Mesenteric fat pad (tissue), 1 donor: Measurements from ENCODE around the genes WWC1, SPDL1 and GABRP.

DNA sequence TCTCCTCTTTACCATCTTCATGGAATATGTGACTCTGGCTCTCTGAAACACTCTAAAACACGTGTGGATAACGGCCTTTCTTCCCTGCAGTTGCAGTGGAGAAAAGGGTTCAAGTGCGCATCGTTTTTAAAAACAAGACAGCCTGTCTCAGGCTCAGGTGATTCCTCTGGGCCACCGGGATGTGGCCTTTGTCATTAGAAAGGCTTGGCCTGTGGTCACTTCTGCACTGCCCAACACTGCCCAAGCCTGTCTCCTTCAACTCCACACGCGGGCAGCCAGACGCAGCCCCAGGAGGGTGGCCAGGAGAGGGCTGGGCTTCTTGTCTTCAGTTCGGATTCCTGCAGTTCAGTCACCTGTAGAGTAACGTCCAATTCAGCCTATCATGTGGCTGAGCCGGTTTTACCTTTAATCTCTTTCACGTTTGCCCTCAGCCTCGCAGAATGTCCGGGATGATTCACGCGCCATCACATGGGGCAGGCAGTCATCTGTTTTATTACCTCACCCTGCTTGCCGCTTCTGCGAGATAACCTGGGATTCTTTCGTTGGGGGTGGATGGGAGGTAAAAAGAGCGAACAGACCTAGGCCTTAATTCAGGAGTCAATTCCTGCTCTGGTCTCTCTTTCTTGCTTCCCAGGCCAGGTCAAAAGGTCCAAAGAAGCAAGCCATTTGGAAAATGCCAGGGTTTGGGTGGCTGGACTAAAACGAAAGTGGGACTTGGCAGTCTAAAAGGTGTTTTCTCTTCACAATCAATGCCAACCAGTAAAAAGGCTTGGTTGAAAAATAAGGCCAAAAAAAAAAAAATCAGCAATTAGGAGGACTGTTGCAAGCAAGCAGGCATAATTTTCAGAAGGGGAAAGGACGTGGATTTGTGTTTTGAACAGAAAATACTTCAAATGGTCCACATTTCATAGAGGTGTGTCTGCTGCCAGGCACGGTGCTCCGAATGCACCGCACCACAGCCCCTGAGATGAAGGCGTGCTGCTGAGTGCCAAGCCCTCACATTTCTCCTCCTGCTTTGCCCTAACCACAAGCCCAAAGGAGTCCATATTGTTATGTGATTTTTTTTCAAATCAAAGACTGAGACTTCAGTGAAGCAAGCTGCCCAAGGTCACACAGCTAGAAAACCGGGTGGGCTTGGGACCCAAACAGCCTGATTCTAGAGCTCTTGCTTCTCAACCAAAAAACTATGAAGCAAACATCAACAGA lies 2.9 kb upstream of the WWC1 start:
- PRO-cap, result no peak

- PRO-cap, result unidirectional peak, plus-strand start at chr5:168291722
Measured at GRCh38 chr5:168291302-168292288, at the start of gene WWC1. TSS of gene WWC1 (plus strand) at chr5:168291645.

DNA sequence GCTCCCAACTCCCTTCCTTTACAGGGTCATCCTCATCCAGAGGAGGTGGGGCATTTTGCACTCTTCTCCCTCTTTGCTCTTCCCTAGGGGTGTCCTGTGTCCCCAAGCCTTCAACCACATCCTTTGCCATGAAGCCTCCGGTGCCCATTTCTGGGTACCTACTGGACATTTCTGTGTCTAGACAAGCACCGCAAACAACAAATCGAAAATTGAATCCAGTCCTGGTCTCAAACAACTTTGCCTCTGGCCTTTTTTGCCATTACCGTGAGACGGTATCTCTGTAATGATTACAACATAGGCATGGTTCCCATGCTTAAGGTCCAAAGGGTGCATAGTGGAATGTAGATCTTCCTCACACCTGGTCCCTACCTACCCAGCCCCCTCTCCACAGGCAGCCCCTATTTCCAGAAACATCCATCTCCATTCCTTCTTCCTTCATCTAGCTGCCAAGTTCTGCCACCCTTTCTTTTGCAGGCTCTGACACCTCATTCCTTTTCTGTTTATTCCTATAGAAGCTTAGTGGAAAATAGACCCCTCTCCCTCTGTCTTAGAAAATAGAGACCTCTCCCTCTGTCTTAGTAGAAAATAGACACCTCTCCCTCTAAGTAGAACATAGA lies 17.8 kb downstream of the WWC1 start:
- PRO-cap, result no peak

DNA sequence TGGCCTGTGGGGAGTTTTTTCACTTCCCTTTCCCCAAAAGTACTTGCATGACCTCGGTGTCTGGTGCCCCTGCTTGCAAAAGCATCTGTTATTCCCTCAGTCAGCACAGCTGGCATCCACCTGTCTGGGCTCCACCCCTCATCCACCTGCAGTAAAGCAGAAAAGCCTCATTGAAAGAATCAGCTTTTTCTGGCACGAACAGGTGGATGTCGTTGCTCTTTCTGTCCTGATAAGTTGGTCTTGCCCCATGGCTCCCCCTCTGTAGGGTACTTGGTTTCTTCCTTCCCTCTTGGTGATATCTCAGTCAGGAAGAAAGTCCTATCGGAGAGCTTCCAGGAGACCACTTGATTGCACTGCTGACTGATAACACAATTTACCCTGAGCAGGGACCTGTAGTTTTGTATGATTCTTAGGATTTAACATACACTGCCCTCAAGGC lies 37.4 kb downstream of the WWC1 start:
- PRO-cap, result no peak

GRCh38 chr5:168334560-168335251 lies 43.3 kb downstream of the WWC1 start:
- PRO-cap, result no peak

GRCh38 chr5:168556418-168556872 lies 22.7 kb downstream of the PANK3 start:
- PRO-cap, result no peak

DNA sequence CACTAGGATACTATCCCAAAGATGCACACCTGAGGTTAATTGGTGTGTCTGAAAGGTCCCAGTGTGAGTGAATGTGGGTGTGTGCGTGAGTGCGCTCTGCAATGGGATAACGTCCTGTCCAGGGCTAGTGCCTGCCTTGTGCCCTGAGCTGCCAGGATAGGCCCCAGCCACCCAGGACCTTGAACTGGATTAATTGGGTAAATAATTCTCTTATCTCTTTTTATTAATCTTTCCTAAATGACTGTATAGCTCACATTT lies 11.5 kb upstream of the PANK3 start:
- PRO-cap, result no peak

DNA sequence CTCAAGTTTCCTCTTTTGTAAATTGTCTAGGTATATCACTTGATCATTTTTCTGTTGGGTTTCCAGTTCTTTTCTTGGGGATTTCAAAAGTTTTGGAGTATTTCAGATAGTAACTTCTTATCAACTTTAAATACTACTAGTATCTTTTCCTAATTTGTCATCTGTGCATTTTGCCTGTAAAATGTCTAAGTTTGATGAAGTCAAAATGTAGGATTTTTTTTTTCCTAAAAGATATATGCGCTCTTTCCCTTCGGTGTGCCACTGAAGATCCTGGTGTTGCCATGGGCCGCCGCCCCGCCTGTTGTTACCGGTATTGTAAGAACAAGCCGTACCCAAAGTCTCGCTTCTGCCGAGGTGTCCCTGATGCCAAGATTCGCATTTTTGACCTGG lies 36.9 kb upstream of the PANK3 start:
- PRO-cap, result no peak

DNA sequence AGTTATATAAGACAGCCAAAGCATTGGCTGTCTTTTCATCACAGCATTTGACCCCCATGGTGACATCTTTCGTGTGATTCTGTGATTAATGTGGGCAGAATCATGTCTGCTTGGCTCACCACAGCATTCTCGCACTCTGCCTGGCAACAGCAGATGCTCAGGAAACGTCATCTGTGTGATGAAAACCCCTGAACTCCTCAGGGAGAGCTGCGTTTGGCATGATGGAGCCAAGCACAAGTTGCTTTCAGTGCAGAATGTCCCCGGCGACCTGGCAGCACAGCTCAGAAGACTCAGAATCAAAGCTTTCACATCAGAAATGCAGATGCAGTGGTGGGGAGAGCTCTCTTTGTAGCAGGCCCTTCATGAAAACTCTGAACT lies 155.5 kb upstream of the PANK3 start:
- PRO-cap, result no peak

DNA sequence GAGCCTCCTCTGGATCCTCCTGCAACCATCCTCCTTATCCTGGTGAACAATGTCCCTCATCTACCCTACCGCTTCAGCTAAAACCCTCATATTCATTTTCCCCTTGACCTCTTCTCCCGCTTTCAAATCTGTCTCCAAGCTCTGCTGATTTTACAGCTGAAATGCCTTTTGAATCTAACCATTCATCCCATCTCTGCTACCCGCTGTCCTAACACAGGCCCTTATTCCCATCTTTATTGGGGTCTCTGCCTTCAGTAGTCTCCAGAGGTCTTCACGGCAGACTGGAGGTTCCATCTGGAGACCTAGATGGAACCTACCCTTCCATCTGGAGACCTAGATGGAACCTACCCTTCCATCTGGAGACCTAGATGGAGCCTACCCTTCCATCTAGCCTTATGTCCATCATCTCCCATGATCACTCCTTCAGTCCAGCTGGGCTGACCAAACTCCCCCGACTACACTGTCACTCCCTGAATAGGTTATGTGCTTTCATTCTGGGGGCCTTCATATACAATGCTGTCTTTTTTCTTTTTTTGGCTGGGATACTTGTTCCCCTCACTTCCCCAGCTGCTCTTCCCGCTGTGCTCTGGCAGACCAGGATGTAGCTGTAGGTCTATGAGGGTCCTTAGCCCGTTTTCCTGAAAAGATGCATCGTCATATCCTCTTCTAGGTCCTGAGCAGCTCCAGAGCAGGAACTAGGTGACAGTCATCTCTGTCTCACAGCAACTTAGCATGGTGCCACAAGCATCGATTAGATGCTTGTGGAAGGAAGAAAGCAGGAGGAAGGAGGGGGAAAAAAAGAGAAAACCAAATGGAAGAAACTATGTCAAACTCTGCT lies 253.5 kb downstream of the SLIT3 start:
- PRO-cap, result no peak

DNA sequence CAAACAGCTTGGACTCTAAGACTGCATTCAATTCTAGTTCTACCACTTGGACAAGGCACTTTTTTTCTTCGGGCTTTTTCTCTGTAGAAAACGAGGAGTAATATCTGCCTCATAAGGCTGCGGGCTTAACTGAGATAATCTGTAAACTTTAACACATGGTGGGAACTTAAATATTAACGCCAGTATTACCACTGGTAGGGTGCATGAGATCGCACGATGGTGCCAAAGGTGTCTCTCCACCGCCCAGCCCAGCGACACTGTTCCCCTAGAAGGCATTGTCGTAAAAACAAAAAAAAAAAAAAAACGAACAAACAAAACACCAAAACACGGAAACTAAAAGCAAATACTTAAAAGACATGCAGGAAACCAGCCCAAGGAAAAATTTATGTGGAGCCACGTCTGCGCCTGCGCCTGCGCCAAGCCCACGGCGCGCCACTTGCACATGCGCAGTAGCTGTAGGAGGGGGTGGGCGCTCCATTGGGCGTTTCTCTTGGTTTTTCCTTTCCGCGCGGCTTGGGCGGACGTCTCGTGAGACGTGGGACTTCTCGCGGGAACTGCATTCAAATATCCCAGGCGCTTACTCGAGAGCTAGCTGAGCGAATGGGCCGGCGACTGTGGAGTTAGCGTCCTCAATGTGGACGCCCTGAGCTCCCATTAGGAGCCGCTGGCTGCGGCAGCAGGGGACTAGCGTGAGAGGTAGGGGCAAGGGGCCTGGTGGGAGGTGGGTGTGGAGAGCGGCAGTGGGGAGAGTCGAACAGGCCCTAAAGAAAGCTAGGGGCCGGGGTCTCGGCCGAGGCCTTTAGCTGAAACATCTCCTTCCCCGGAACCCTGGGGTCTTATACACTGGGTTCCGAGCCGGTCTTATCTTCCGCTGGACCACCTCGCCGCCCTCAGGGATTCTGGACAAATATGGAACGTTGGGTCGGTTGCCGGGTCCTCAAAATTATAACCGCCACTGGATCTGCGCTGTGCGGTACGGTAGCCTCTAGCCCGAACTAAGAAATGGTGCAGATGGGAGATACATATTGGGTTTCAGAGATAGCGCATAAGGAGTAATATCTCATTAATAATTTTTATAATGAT lies at the start of gene SPDL1:
Gene SPDL1, plus strand, starts transcription at position 580 of the 1,083 bp plus-strand sequence.
- PRO-cap, result unidirectional peak, plus-strand start at position 595 of the sequence

DNA sequence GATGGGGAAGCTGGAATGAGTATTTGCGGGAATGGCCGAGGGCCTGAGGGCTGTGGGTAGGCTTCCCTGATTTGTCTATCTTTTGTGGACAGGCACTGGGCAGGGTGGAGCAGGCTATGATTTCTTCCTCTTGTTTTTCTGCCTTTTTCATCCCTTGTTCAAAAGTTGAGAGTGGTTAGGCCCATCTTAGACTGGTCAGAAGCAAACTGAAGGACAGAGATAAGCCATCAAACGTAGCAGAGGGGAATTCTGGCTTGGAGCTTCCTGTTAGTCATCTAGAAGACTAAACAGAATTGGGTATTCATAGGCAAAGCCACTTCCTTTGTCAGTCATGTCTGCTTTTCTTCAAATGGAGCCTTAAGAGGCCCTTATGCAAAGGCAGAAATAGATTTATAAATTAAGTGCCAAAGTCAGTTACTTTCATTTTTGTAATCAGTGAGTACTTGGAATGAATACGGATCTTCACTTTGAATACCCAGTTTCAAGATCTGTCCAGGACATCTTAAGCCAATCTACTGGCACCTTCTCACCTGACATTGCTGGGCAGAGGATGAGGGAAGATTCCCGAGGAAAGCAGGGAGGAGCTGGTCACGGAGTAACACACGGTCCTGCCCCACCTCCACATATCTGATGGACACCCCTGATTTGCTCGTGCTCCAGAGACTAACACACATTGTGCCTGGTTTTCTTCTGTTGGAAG lies 14.0 kb downstream of the DOCK2 start:
- PRO-cap, result no peak

DNA sequence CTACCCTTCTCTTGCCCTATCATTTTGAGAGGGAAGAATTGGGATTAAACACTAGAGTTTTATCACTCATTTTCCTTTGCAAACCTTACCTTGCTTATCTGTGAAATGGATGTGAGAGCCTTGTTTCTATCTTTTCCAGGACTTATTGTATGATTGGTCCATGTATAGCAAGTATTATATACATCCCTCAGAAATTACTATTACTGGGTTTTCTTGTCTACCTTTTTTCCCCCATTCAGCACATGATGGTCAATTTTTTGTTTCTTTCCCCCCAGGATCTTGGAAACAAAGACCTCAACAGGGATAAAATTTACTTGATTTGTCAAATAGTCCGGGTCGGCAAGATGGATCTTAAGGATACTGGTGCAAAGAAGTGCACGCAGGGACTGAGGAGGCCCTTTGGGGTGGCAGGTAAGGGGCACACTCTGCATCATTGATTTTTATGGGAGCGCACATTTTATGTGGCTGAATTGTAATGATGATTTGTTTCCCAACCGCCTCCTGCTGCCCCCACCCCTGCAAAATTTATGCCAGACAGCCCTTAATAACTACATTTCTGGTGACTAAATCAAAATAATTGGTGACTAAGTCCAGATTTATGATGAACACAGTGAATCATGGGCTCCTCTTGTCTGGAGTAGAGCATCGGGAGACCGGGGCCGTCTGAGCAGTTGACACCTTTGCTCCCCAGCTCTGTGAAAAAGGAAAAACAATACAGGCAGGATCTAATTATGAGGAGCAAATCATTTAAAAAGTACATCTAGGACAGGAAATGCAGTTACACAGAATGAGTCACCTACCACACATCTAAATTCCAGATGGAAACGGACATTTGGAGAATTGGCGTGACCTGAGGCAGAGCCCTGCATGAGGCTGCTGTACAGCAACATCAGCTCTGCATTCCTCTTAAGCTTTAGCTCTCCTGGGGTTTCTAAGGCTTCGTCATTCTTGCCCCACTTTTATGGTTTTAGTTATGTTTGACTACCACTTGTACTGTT lies 58.8 kb downstream of the DOCK2 start:
- PRO-cap, result no peak

- PRO-cap, result no peak
Measured at GRCh38 chr5:170246323-170247240, 13.8 kb downstream of the C5orf58 start.

GRCh38 chr5:170273565-170274335 lies 23.8 kb downstream of the LCP2 start:
- PRO-cap, result no peak

GRCh38 chr5:170277658-170278347 lies 19.8 kb downstream of the LCP2 start:
- PRO-cap, result no peak

- PRO-cap, result no peak
Measured at GRCh38 chr5:170287561-170288269, 9.9 kb downstream of the LCP2 start.

DNA sequence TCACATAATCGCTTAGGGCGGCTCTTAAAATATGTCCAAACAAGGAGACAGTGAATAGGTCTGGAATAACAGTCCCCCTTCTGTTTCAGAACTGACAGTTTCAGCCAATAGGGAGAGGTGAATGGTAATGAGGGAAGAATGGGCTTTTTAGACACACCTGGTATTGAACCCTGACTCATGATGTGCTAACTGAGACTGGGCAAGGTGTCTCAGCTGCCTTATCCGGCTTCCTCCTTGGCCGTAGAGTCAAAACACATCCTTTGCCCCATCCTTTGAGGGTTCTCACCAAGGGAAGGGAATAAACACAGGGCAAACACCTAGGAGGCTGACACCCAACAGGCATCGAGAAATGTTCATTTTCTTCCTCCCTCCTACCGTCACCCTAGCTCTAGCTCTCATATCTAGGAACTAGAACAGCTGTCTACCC lies 33.4 kb upstream of the GABRP start:
- PRO-cap, result no peak

DNA sequence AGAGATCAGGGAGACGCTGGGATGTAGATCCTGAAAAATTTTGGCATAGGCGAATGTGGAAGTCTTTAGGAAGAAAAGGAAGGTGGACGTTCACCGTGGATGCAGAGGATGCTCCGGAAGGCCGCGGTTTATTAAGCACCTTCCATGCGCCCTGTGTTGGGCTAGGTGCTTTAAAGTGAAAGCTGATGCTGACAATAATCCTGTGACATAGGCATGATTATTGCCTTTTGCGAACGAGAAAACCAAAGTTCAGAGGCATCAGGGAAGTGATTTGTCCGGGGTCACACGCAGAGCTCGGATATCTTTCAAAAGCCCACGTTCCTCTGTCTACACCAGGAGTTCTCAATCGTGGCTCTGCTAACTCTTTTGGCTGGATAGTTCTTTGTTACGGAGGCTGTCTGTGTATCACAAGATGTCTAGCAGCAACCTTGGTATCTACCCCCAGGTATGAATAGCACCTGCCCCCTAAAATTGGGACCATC lies 12.0 kb upstream of the GABRP start:
- PRO-cap, result no peak

DNA sequence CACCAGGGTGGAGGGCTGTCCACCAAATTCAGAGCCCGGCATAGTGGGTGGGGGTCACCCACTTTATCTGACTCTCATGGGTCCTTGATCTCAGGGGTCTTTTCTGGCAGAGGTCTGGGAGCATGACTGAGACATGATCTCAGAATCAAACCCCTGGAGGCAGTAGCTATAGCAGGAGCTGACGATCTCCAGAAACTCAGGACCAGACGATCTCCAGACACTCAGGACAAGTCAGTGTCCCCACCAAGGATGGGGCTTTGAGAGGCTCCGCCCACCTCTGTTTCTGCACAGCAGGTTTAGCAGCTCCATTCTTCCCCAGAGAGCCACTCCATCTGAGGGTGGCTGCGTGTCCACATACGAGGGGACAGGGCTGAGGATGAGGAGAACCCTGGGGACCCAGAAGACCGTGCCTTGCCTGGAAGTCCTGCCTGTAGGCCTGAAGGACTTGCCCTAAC lies at the start of gene GABRP:
Gene GABRP, plus strand, starts transcription at position 326 of the 455 bp plus-strand sequence.
- PRO-cap, result no peak